ENCODE results near the genes CLOCK and REST.

GRCh38 chr4:53378751-53379299, 1.4 kb downstream of the FIP1L1 start:
- RRBS: no CpG with 5 or more reads among the region's 2 CpGs

DNA sequence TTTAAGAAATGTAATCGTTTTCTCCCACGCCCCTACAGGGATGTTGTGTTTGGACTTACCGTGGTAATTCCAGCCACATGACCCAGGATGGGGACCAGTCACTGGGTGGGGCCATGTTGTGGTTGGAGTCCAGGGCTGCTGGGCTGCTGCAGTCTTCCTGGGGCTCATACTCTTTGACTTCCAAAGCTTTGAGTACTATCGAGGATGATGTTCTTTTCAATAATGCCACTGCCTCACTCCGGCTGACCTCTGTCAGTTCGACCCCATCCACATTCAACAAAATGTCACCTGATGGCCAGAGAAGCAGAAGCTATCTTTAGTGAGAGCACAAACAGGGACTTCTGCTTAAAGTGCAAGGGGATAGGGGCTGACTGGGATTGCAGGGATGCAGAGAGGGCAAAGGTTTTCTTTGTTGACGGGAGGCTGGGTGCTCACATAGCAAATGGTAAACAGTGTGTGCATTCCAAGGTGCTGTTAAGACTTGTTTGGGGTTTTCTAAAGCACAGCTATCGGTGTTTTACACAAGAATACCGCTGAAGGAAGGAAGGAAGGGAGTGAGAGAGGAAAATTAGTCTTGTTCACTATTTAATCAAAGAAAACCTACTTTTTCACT, 99.4 kb downstream of the FIP1L1 start:
- RRBS: no CpG with 5 or more reads among the region's 9 CpGs

GRCh38 chr4:53513591-53514120, 77.6 kb downstream of the LNX1 start:
- RRBS: no CpG with 5 or more reads among the region's 2 CpGs

GRCh38 chr4:53564330-53564764, 26.9 kb downstream of the LNX1 start:
- RRBS: no CpG with 5 or more reads among the region's 4 CpGs

DNA sequence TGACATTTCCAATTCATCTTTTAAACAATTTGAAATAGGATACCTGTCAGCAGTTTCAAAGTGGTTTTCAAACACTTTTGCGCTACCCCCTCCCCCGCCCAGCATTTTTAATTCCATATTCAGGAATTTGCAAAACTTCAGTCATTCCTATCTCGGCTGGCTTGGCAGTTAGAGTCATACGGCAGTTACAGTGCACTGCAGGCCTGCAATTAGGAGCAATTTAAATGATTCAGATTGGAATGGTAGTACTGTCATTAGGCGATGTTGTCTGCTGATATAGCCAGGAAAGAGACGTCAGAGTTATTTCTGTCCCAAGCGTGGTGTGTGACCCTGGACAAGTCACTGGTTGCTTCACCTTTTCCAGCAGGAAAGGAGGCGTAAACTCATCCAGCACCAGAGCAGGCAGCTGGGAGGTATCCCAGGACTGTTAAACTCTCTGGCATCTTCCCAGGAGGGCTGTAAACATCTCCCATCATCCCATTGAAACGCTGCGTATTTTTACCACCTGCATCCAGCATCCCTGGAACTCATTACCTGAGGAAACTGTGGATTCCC, 790 bp upstream of the LNX1 start:
- RRBS: no CpG with 5 or more reads among the region's 10 CpGs

- RRBS: no CpG with 5 or more reads among the region's 24 CpGs
These were observed 111.3 kb upstream of the LNX1 start for GRCh38 chr4:53702339-53703311.

- RRBS: no CpG with 5 or more reads among the region's 3 CpGs
These were observed 37.6 kb downstream of the CHIC2 start for GRCh38 chr4:54026732-54027345.

DNA sequence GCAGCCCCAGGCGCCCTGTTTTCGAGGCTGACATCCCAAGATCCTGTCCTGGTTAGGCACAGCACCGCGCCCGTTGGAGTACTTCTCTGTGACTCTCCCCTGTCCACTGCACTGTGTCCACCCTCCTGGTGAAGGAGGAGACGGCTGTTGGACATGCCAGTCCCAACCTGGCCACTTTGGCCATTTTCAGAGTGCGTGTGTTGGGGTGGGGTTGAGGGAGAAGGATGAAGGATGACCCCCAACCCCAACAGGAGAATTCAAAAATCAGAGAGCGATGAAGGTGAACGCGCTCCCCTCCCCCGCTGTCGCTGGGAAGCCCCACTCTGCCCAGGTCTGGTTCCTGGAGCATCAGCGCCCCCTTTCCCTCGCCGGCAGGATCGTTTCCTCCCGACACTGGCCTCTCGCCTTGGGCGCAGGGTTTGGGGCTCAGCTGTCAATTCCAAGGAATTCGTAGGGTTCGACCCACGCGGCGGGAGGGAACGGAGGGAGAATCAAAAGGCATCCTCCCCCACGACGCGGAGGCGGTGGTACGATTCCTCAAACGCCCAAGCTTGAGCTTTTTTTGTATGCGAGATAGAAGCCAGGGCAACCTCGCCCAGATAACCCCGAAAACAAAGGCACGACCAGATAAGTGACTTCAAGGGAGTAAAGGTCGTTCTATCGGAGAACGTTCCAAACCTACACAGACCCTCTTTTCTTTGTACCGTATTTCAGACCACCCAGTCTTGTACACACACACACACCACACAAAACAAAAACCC, 1.0 kb upstream of the PDGFRA start:
- RRBS: no CpG with 5 or more reads among the region's 39 CpGs

DNA sequence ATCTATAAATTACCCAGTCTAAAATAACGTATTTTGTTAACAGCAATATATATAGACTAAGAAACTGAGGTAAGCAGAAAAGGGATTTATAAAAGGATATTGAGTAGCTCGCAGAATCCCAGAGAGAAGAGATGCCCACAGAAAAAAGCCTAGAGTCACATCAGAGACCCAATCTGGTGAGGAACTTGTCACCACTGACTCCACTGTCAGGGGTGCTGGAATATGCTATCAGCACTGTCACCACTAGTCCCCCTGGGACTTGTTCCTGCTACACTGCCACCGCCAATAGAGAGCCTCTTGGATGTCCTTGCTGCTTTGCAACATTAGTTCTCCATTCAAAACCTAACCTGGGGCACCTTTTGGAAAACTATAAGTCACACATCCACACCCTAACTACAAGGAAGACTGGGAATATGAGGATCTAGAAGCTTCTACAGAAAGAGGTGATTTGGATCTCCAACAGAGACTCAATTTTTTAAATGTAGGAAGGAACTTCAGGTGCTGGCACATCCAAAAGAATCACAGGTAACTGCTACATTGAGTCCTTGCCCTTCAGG, 125.1 kb downstream of the KDR start:
- RRBS: no CpG with 5 or more reads among the region's 3 CpGs

DNA sequence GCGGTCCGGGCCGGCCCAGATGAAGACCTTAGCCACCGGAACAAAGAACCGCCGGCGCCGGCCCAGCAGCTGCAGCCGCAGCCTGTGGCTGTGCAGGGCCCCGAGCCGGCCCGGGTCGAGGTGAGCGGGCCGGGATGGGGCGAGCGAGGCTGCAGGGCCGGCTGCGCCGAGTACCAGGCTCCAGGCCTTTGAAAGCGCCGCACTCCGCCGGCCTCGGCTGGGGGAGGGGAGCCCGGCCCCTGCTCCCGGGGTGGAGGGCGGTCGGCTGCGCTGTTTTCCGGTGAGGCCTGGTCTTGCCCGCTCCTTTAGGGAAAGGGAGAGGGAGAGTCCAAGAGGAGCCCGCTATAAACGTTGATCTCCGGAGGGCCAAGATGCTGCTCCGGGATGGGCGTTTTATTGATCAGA, 522 bp downstream of the TMEM165 start:
- RRBS: 2% methylated on average over 13 of the region's 37 CpGs

GRCh38 chr4:55546498-55547361, at the start of gene CLOCK:
Gene CLOCK (minus strand): TSS chr4:55546909.
- RRBS: 3% methylated on average over 51 of the region's 85 CpGs

DNA sequence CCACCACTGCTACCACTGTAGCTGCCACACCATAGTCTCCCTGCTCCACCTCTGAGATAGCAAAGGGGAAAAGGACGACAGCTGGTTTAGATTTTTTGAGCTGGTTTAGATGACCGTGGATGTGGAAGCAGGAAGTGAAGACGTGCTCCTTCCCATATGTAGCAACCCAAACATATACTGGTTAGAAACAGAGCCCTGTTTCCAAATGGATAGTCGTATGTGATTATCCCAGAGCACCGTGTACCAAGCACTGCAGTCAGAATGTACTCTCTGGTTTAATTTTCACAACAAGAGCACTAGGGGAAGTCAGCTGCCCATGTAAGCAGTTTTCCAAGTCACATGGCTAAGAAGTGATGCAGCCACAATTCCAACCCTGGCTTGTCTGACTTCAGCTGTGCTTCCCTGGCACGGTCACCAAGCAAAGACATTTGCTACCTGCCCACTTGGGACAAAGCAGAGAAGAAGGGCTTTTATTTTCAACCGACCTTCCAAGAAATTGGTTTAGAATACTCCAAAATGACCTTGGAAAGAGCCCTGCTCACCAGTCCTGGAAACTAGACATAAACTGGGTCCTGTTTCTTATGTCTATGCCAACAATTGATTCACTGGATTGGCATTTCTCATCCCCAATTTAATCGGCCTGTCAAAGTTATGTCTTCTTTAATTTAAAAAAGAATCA, 28.2 kb upstream of the CEP135 start:
- RRBS: no CpG with 5 or more reads among the region's 8 CpGs

- RRBS: no CpG with 5 or more reads among the region's 4 CpGs
These were observed 1.3 kb downstream of the CEP135 start for GRCh38 chr4:55949957-55950496.

DNA sequence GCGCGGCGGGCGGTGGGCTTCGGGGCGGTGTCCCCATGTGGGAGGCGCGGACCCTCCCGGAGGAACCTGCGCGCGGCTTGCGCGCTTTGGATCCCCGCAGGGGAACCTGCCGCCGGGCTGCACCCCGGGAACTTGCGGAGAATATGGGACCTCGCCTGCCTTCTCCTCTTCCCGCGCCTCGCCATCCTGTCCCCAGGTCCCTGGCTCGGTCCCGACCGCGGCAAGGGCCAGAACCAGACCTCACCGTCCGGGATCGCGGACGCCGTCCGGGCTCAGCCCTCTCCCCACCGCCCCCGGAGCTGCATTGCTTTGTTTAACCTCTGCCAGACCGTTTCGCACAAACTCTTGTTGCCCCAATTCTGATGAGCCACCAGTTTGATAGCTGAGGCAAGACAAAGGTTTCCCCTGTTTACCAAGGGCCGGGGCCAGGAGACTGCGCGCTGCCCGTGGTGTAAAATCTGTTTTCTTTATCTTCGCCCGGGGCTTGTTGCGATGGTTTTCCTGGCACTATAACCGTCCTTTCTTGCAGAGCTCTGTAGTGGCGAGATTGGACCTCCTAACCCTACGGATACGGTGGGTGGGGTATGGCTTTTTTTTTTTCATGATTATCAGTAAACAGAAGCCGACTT, 656 bp downstream of the CRACD start:
- RRBS: 3% methylated on average over 29 of the region's 50 CpGs

DNA sequence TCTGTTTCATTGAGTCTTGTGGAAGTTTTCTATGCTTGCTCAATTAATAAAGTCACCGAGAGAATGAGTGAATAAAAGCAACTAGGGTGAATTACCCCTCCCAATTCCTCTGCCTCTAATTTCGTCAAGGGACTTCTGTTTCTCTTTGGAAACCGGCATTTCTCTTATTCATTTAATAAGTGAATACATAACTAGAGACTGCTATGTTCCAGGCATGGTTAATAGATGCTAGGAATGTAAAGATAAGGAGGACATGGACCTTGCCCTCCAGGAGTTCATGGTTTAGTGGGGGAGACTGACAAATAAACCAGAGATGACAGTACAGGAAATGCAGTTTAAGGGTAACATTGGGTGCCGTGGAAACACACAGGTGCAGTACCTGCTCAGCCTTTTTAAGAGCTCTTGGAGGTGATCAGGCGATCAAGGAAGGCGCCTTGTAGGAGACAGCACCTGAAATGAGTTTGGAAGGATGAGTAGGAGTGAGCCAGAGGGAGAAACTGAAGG, 145.9 kb downstream of the AASDH start:
- RRBS: no CpG with 5 or more reads among the region's 6 CpGs

DNA sequence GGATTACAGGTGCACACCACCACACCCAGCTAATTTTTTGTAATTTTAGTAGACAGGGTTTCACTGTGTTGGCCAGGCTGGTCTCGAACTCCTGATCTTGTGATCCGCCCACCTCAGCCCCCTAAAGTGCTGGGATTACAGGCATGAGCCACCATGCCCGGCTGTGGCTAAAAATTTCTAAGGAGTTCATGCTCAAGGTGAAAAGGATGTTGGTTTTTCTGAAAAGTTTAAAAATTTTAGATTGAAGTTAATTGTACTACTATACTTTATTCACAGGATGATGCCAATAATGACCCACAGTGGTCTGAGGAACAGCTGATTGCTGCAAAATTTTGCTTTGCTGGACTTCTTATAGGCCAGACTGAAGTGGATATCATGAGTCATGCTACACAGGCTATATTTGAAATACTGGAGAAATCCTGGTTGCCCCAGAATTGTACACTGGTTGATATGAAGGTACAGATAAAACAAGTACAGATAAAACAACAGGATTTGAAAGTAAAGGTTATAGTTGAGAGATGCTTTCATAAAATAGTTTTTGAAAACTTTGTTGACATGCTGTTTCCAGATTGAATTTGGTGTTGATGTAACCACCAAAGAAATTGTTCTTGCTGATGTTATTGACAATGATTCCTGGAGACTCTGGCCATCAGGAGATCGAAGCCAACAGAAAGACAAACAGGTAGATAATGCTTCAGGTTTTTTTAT, 12.2 kb downstream of the PAICS start:
- RRBS: no CpG with 5 or more reads among the region's 4 CpGs

DNA sequence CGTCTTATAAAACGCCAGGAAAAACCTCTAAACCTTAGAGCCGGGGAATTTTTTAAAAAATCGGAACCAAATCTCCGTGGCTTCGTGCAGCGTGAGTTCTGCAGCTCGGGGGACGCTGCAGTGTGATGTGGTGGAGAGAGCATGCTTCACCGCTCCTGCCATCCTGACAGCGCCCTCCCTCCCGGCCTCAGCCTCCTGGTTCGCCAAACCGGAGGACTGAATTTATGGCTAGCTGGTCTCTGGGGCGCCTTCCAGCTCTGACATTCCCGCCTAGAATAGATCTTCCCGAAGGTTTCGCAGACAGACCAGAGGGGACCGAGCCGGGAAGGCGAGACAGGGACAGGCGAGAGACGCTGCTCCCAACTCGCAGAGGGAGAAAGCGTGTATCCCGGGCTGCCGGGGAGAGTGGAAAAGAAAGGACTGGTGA, 25.9 kb downstream of the HOPX start:
- RRBS: 6% methylated on average over 10 of the region's 27 CpGs

DNA sequence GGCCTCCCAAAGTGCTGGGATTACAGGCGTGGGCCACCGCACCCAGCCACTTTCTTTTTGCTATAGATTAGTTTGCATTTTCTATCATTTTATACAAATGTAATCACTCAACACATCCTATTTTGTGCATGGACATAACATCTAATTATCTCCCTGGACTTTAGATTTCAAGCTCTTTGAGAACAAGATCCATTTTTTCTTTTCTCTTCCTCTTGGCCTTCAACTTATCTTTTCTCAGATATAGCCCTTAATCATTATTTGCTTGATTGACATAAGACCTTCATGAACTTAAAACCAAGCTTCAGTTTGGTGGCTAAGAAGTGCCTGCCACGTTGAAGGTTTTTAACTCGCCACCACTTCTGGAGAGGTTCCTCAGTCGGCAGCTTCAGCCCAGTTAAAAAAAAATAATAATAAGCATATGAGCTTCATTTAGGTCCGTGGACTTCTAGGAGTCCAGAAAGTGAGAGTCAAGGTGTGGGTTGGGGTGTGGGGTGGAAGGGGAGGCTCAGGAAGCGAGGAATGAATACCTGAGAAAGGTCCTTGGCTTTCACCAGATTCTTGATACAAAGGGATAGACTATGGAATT, 1.3 kb downstream of the HOPX start:
- RRBS: no CpG with 5 or more reads among the region's 7 CpGs

GRCh38 chr4:56907235-56908396, at the start of gene REST:
Gene REST (plus strand): TSS chr4:56907900.
- RRBS: 5% methylated on average over 25 of the region's 106 CpGs

GRCh38 chr4:56930818-56931846, 23.4 kb downstream of the REST start:
- RRBS: no CpG with 5 or more reads among the region's 7 CpGs

All from HL-60 (cell line).